PFSK-1 (cell line): ENCODE measurements around a stretch of chr6.

DNA sequence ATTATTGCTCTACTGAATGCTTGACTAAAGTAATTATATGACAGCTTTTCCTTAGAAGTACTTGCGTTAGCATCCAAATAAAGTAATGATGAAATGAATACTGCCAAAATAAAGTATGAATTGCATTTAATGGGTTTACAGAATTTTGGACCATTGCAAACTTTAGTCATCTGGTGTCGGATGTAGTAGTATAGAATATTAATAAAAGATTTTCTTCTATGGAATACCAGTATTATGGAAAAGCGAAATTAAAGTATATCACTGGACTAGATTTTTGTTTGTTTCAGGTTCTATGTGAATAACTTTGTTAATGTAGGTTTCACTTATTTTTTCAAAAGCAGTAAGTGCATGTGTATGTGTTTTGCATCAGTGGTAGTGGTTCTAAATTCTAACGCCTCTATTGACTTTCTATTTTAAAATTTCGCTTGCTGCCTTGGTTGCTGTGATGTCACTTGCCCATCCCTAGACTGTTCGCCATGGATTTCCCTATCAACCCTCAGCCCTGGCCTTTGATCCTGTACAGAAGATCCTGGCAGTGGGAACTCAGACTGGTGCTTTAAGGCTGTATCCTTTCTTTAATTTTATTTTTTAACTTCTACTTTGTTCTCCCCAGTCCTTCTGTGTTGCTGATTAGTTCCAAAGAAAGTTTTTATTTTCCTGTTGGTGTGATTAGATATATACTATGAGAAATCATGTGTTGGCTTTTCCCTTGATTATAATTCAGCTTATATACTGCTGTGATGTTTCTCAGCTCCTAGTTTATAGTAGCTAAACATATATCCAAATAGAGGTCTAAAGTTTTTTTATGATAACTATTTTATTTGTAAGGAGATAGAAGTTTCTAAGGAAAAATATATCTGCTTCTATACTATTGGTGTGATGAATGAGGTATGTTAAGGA, 1.5 kb downstream of the STXBP5 start:
- RRBS, result no CpG with 5 or more reads among the region's 6 CpGs

GRCh38 chr6:147252203-147253121, 48.2 kb downstream of the STXBP5 start:
- RRBS, result no CpG with 5 or more reads among the region's 8 CpGs

- RRBS, result no CpG with 5 or more reads among the region's 1 CpG
Measured at GRCh38 chr6:147296641-147297245, 92.5 kb downstream of the STXBP5 start.

DNA sequence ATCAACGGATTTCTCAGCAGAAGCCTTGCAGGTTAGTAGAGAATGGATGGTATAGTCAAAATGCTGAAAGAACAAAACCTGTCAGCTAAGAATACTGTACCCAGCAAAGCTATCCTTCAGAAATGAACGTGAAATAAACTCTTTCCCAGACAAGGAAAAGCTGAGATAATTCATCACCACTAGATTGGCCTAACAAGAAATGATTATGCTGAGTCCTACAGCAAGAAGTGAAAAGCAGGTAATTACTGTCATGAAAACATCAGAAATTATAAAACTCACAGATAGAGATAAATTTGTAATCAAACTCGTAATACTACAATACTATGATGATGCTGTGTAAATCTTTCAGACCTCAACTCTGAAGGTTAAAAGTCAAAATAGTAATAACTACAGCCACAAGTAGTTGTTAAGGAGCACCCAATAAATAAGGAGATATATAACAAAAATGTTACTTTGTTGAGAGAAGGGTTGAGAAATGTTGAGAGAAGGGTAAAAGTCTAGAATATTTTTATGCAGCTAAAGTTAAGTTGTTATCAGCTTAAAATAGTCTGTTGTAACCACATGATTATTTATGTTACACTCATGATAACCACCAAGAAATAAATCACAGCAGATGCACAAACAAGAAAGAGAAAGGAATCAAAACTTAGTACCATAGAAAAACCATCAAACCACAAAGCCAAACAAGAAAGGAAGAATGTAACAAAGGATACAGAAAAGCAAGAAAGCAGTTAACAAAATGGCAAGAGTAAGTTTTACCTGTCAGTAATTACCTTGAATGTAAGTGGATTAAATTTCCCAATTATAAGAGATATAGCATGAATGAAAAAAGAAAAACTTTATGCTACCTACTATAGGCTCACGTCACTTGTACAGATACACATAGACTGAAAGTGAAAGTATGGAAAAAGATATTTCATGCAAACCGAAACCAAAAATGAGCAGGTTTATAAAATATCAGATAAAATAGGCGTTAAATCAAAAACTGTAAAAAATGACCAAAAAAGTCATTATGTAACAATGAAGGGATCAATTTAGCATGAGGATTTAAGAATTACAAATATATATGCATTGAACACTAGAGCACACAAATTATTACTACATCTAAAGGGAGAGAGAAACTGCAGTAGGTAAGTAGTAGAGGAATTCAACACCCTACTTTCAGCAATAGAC, 93.4 kb downstream of the STXBP5 start:
- RRBS, result no CpG with 5 or more reads among the region's 6 CpGs

- RRBS, result no CpG with 5 or more reads among the region's 2 CpGs
Measured at GRCh38 chr6:147514925-147515264, 6.4 kb downstream of the SAMD5 start.

DNA sequence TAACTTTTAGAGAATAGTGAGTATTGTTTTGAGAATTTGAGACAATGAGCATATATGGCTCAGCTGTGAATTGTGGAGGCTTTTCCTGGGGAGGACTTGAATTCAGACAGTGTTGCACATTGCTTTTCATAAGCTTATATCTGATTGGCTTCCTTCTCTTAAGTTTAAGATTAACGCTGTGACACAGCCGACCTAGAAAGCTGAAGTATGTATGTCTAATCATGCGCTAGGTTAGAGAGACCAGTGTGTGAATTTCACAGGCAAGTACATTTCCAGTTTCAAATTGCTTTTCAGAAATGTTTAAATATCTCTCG, 166.4 kb downstream of the SASH1 start:
- RRBS, result no CpG with 5 or more reads among the region's 4 CpGs

DNA sequence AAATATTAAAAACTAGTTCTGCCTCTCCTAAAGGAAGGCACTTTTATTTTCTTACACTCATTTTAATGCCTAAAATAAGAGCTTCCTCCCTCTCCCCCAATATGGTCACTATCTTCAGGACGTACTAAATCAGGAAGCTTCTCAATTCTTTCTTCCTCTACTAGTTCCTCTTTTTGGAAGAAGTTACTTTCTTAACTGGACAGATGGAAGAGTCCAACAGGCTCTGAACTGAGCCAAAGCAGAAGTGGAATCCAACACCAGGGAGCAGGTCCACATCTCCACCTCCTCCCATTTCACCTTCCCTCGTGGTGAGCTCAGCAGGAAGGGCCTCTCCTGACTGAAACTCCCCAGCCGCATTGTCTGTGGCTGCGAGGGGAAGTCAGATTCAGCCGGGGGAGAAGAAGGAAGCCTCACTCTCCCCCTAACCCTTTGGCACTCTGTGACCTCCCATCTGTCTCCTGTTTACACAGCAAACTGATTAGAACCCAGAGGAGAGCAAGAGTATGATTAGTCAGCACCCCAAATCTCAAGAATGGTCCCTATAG, 63.9 kb upstream of the UST start:
- RRBS, result no CpG with 5 or more reads among the region's 5 CpGs

GRCh38 chr6:148750681-148751633, 4.1 kb downstream of the UST start:
- RRBS, result no CpG with 5 or more reads among the region's 14 CpGs

DNA sequence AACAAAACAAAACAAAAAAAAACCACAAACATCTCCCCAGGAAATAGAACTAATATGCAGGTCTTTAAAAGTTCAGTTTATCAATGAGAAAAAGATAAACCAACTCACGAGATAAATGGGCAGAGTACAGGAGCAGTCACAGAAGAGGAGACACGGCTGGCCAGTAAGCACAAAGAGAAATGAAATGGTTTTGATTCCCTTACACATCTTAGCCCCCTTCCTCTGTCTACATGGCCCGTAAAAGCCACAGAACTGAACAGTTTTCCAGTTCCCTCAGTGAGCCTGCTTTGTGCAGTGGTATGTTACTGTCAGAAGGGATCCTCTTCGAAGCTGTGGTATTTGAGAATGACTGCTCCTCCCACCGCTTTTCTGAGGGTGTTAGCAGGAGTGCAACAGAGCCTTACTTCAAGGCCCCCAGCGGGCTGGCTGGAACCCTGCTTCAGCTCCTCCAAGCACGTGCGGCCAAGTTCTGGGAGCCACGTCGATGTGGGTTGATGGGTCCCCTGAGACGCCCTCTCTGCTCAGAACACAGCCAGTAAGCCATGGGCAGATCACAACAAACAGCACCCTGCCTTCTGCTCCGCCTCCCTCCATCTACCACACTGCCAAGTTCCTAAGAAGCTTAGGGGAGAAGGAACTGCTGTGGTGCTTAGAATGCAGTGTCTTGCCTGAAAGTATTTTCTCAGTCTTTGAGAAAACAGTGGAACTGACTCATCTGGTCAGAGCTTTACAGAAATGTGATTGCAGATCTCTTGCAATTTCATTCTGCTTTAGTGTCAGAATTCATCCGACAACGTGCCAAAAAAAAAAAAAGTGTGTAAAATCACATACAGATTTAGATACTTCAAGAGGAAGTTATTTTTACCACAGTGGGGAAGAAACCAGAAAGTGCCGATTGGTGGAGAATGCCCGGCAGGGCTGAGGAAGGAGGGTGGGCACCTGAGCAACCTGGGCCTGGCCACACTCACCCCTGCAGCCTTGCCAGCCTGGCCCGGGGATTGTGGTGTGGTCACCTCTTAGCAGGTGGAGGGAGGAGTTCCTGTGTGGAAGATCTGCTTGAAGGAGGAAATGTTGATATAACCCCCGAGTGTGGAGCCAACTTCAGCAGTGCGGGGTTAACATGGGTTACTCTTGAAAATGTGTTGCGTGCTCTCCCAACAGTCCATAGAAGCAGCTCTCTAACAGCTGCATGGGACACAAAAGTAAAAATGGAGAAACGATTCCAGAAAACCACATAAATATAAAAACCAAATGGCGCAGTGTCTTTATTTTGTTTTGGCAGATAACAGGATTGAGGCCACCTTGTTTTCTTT, 14.3 kb downstream of the UST start:
- RRBS, result 3% methylated on average over 2 of the region's 22 CpGs

DNA sequence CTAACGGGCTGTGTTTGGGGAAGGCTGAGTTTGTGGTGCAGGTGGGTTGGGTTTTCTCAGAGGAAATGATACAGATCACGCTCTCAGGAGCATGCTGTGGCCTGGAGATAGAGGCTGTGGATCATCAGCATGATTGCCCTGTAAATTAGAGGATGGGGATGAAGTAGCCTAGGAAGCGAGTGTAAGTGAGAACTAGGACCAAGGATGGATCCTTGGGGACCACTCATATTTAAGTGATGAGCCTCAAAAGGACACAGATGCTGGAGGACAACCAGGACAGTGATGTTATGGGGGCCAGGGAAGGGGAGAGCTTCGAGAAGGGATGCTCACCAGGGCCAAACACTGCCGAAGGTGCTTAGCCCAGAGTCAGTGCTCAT, 51.5 kb downstream of the UST start:
- RRBS, result no CpG with 5 or more reads among the region's 5 CpGs

DNA sequence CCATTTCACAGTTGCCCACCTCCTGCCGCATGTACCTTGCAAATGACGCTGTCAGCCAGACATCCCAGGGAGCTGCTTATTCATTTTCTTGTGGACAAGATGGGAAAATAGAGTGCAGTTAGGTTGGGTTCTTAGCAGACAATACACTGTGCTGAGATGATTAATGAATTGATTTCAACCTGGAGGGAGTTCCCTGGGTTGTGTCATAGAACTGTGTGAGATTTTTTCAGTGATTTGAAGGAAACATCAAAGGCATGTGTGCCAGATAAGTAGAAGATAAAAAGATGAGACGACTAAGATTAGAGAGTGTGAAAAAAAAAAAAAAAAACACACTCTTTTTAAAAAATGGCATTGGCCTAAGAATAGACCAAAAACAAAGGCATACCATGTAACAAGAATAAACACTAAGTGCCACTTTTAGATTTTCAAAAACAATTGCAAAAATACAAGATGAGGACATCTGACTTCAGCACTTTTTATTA, 82.9 kb upstream of the TAB2 start:
- RRBS, result no CpG with 5 or more reads among the region's 3 CpGs

DNA sequence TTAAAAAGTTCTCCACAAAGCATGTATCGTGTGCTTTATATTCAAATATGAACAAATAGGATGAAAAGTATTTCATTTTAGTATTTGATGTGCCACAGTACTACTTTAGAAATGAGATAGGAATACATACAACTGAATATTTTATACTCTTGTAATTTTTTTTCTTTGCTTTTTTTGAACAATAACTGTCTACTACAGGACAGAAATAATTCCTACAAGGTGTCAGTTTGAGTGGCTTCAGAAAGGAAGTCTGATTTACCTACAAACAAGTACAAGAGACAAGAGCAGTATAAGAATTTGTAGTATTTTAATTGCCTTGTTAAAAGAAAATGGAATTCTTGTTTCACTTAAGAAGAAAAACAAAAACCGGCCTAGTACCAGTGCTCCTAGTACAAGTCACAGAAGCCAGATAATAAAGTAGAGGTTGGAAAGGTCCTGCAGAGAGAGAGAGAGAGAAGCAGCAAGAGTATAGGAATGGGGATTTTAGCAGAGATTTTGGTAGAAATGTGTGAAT, 6.3 kb downstream of the TAB2 start:
- RRBS, result no CpG with 5 or more reads among the region's 2 CpGs

DNA sequence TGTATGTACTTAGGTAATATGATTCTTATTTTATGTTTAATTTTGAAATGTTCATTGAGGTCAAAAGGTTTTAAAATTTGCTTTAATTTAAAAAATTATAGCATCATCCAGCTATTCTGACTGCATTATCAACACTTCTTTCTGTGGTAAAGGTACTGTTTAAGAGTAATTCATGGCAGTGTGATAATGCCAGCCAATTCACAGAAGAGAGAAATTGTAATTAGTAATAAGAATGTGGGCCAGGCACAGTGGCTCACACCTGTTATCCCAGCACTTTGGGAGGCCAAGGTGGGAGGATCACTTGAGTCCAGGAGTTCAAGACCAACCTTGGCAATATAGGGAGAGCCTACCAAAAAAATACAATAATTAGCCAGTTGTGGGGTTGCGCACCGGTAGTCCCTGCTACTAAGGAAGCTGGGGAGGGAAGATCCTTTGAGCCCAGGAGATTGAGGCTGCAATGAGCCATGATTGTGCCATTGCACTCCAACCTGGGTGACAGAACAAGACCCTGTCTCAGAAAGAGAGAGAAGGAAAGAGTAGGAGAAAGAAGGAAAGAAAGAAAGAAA, 30.4 kb downstream of the TAB2 start:
- RRBS, result no CpG with 5 or more reads among the region's 2 CpGs

DNA sequence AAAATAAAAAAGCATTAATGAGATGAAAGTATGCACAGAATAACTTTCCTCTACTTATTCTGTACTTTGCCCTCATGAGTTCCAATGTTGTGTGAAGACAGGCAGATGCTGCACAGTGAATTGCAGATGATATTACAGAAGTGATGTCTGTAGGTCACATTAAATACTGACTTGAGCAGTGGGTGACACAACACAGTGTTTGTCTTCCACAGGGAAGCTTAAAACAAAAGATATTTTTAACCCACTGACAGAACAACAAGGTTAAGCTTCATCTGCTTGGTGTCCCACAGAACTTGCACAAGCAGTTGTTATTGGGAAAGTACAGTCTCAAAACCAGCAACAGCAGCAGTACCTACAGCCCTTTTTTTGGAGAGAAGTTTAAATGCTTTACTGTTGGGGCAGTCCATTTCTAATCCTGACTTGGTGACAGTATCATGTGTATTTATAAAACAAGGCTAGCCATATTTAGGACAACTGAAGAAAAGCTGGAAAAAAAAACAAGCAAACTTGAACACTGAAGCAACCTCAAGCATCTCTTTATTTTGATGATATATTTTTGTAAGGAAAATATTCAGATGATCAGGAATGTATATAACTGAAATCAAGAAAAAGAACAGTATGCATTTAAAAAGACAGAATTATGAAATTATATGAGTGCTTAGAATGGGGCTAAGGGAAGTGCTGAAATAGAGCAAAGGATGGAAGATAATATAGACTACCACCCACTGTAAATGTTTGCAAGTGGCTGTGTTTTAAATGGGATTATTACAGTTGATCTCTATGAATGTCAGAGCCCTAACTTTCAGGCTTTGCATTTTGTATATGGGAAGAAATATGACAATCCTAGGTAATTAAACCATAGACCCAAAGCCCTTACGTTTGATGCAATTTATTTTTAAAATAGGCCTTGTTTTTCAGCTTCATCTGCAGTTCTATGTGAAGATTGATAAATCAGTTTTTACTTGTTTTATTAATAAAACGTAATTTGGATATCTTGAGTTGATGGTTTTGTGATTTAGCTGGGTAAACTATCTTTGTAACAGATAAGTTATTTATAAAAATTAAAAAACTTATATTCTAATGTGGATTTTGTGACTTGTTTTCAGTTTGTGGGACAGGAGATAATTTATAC, 10.8 kb downstream of the SUMO4 start:
- RRBS, result no CpG with 5 or more reads among the region's 2 CpGs

DNA sequence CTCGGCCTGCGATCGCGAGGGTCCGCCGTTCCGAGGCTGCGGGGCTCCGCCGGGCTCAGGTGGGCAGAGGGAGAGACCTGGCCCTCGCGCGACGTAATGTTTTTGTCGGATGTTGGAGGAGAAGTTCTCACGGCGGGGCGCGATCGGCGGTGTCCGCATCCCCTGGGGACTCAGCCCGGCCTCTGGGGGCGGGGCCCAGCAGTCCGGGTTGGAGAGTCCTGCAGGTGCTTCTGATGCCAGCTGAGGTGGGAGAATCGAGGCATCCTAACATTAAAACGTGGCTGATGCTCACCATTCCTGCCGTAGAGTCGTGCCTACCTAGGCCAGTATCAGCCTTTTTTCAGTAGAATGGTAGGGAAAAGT, 767 bp downstream of the GINM1 start:
- RRBS, result no CpG with 5 or more reads among the region's 29 CpGs

GRCh38 chr6:149810372-149811491, 53.4 kb downstream of the LRP11 start:
- RRBS, result no CpG with 5 or more reads among the region's 3 CpGs

DNA sequence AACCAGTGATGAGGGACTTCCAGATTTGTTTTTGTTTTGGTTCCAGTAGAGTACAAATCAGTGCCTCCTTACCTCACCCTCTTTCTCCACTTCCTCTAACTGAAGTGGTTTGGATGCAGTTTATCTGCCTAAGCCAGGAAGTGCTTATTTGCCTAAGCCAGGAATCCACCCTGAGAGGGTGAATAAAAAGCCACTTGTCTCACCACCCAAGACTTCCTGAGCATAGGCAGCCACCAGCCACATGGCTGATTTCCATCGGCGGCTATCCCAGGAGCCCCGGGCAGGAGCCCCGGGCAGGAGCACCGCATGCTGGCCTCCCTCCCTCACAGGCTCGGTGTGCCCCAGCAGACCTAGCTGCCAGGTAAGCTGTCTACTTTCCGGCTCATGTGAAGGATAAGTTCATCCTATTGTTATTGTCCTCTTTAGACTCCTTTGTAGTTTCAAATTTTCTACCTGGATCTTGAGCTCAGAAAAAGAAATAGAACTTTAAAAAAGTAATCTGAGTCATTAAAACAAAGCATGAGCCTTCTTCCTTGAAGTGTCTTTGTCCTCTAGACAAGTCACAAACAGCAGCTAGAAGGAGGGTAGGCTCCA, 11.9 kb downstream of the LRP11 start:
- RRBS, result 14% methylated on average over 3 of the region's 7 CpGs

DNA sequence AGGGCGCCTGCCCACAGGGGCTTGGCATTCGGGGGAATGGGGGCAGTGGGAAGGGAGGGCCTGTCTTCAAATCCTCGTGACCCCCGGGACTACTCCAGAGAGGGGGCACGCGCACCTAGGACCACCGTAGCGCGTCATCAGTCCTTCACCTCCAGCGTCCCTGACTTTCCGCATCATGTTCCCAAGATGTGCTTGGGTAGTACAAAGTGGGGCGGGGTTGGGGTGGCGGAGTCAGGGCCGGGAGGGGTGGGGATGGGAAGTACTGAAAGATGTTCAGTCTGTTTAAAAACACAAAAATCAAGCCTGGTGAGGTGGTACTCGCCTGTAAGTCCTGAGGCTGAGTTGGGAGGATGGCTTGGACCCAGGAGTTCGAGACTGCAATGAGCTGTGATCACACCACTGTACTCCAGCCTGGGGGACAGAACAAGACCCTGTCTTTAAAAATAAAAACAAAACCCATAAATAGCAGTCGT, 440 bp upstream of the LRP11 start:
- RRBS, result no CpG with 5 or more reads among the region's 17 CpGs

GRCh38 chr6:150118517-150119718, 23.9 kb upstream of the PPP1R14C start:
- RRBS, result no CpG with 5 or more reads among the region's 17 CpGs

DNA sequence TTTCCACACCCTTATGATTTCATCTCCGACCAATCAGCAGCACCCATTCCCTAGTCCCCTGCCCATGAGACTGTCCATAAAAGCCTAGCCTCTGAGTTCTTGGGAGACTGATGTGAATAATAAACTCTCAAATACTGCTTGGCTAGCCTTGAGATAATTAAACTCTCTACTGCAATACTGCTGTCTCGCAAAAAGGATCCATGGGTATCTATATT, 71.4 kb upstream of the IYD start:
- RRBS, result no CpG with 5 or more reads among the region's 2 CpGs